Epithelial cell of proximal tubule (primary cell): ENCODE measurements around the gene EIF4G2.

DNA sequence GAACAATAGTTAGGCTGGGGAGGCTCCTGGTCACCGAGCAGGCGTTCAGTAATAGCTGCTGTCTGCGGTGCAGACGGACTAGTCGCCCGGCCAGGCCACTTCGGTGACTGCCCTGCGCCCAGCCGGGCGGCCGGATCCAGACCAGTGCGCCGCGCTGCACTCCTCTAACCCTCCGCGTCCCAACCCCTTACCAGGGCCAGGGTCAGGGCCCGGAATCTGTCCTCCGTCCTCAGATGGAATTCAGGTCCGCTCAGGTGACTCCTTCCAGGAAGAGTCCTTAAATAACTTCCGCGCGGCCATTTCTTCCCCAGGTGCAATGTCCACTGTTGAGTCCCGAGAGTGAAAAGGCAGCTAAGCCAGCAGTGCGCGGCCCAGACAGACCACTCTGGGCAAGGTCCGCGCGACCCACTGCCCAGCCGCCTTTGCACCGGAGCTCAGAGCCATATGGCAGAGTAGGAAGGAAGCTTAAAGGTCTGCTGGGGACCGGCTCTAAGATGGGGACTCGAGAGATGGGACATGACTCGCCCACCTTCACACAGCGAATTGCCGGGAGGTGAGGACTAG lies 1.7 kb upstream of the ADM start:
- RAMPAGE, long total RNA = no peak
- RRBS = 2% methylated on average over 10 of the region's 35 CpGs

DNA sequence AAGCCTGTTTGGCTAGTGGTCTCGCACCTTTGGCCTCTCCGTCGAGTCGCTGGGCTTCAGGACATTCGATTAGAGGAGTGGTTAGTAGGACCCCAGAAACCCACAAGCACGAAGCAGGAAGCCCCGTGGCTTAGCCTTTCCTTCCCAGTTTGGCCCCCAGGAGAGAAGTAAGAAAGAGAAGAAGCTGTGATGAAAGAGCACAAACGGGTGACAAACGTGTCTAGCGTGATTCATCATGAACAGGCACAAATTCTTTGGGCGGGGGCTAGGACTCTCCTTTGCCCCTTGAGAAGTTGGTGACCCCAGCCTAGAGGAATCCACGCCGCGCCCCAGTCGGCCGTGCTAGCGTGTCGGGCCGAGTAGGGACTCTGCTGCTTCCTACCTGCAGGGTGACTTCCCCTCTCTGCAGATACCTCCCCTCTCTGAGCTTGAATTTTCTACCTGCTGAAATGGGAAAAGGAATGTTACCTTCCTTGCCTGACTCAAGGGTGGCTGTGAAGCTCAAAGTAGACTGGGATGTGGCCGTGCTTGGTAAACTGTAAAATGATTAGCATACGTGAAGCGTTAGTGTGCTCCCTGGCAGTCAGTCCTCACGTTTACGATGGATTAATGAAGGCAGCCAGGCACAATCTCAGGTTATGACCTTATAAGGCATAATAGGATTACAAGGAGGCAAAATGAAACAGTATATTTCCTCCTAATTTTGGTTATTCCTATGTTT lies 1.0 kb upstream of the ADM start:
- RAMPAGE, long total RNA = no peak
- RRBS = no CpG with 5 or more reads among the region's 24 CpGs

- RAMPAGE, long total RNA = no peak
- RRBS = 22% methylated on average over 4 of the region's 20 CpGs
Observed at GRCh38 chr11:10455799-10456886, 1.1 kb downstream of the AMPD3 start.

- RAMPAGE, long total RNA = no peak
- RRBS = no CpG with 5 or more reads among the region's 9 CpGs
Observed at GRCh38 chr11:10467036-10467976, 12.2 kb downstream of the AMPD3 start.

- RAMPAGE, long total RNA = no peak
- RRBS = no CpG with 5 or more reads among the region's 2 CpGs
Observed at GRCh38 chr11:10566570-10567200, 1.8 kb downstream of the LYVE1 start.

- RAMPAGE, long total RNA = no peak
- RRBS = no CpG with 5 or more reads among the region's 5 CpGs
Observed at GRCh38 chr11:10580461-10581104, 12.1 kb upstream of the LYVE1 start.

DNA sequence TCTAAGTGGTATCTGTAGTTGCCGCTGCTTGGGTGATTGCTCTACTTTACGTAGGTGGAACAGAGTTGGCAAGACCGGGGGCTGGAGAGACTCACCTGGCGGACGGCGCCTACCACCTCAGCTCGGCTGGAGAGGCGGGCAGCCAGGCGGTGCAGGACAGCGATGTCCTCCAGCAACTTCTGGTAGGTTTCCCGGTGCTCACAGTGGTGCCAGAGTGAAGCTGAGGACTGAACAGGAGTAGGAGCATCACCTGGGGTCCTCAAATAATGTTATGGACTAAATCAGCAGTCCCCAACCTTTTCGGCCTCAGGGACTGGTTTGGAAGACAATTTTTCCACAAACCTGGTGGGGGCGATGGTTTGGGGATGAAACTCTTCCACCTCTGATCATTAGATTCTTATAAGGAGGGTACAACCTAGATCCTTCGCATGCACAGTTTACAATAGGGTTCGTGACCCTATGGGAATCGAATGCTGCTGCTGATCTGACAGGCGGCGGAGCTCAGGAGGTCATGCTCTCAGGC lies 34.6 kb upstream of the LYVE1 start:
- RAMPAGE, long total RNA = no peak
- RRBS = no CpG with 5 or more reads among the region's 18 CpGs

GRCh38 chr11:10638274-10638704 lies 55.3 kb downstream of the IRAG1 start:
- RAMPAGE, long total RNA = no peak
- RRBS = no CpG with 5 or more reads among the region's 3 CpGs

DNA sequence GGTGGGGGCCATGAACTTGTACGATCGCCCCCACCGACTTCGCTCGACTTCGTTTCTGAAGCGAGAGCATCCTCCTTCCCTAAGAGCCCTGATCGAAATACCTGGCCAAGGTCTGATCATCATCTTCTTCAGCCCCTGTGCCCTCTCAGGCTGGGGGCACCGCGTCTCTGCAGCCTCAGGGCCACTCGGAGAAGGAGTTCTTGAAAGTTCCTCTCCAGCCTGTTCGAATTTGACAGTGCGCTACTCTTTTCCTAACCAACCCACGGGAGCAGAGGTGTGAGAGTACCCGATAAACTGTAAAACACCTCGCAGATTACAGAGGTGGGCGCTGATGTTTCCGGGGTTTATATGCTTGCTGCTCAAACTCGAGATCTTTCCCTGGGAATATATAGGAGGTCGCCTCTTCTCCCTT lies 440 bp downstream of the CTR9 start:
- RAMPAGE, long total RNA = no peak
- RRBS = no CpG with 5 or more reads among the region's 20 CpGs

- RAMPAGE, long total RNA = no peak
- RRBS = no CpG with 5 or more reads among the region's 5 CpGs
Observed at GRCh38 chr11:10772898-10773336, 21.9 kb downstream of the CTR9 start.

GRCh38 chr11:10808336-10809033 lies at the start of gene EIF4G2:
EIF4G2 (minus strand) TSS chr11:10808926.
- RAMPAGE, long total RNA = start-site peak on the minus strand at chr11:10808922-10808928, 4,580 and 7,735 reads in 2 replicates
- RRBS = 3% methylated on average over 7 of the region's 63 CpGs

DNA sequence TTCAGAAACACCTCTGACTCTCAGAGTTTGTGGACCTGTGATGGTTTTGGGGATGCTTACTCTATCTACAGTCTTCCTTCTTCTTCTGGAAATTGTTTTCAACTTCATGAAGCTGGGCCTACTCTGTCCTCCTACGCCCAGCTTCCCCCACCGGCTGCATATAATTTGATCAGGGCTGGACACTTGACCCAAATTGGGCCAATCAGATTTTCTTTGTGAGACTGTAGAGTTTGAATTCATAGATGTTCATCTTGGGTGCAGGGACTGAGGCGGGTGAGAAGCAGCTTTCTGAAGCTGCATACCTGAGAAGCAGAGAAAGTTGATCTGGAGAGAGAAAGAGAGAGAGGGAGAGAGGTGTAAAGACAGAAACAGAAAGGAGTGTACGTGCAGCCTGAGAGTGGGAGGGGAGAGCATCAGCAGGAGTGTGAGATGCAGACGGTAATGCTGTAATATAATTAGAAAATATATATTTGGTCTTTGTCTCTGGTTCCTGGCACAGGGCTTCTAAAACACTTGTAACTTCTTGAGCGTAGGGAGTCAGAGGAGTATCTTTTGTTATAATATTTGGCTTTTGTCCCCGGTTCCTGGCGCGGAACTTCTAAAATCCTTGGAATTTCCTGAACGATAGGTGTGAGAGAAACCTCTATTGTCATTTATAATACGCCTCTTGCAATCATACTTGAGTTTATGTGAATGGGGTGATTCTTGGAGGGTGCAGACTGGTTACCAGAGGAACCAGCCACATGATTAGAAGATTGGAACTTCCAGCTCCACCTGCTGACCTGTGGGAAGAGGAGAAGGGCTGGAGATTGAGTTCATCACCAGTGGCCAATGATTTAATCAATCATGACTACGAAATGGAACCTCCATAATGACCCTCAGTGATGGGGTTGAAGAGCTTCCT lies 53.9 kb upstream of the ZBED5 start:
- RAMPAGE, long total RNA = no peak
- RRBS = no CpG with 5 or more reads among the region's 12 CpGs

- RAMPAGE, long total RNA = no peak
- RRBS = no CpG with 5 or more reads among the region's 7 CpGs
Observed at GRCh38 chr11:10932050-10932556, 74.2 kb upstream of the ZBED5 start.

DNA sequence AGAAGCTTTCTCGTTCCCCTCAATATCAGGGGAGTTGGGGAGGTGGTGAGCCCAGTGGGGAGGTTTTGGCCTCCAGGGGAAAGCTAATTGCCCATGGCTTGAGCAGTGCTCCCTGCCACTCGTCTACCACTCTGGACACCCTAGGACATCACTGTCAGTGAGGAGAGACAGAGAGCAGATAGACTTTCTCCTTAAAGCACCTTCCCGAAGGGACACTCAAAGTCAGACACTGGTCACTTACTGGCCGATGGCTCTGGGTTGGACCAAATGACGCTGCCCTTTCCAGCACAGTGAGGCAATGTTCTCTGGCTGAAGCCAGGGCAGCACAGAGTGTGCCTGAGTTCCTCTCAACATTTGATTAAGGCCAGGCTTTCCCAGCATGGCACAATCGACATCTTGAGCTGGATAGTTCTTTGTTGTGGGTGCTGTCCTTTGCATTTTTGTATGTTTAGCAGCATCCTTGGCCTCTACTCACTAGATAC lies 206.3 kb downstream of the CSNK2A3 start:
- RAMPAGE, long total RNA = no peak
- RRBS = no CpG with 5 or more reads among the region's 6 CpGs

GRCh38 chr11:11155557-11156431 lies 197.3 kb downstream of the CSNK2A3 start:
- RAMPAGE, long total RNA = no peak
- RRBS = 14% methylated on average over 3 of the region's 28 CpGs

DNA sequence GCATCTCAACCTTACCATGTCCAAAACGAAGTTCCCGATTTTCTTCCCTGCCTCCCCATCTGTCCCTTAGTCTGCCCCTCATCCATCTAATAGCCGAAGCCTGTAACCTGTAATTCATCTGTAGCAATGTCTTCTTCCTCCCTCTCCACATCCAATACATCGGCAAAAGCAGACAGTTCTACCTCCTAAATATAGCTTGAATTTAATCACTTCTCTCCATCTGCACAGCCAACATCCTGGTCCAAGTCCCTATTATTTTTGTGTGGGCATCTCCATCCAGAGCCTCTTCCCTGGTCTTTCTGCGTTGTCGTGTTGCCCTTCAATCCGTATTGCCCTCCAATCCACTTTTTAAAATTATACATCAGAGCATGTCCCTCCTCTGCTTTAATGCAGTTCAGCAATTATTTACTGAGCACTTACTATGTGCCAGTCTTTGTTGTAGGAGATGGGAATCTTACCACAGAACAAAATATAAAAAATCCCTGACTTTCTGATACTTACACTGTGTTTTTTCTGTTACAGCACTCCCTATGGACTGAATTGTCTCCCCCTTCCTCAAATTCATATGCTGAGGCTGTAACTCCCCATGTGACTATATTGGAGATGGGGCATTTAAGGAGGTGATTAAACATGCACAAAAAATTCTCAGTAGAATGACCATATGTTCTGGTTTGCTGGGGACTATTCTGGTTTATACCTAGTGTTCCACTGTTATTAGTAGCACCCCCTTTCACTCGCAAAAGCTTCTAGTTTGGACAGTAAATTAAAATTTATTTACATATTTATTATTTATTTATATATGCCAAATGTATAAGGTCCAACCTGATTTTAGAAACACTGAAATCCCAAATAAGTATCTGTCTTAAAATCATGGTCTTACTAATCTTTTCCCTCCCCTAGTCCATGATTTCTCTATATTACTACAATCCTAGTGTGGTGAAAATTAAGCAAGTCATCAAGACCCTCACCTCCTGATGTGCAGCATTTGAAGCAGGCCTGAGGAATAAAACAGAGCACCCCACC lies 2.0 kb upstream of the CSNK2A3 start:
- RAMPAGE, long total RNA = no peak
- RRBS = no CpG with 5 or more reads among the region's 8 CpGs

GRCh38 chr11:11449313-11449916 lies 96.4 kb upstream of the CSNK2A3 start:
- RAMPAGE, long total RNA = no peak
- RRBS = no CpG with 5 or more reads among the region's 4 CpGs

GRCh38 chr11:11461383-11461931 lies 108.4 kb upstream of the CSNK2A3 start:
- RAMPAGE, long total RNA = no peak
- RRBS = no CpG with 5 or more reads among the region's 10 CpGs

GRCh38 chr11:11622681-11623226 lies 949 bp upstream of the GALNT18 start:
- RAMPAGE, long total RNA = no peak
- RRBS = no CpG with 5 or more reads among the region's 6 CpGs

DNA sequence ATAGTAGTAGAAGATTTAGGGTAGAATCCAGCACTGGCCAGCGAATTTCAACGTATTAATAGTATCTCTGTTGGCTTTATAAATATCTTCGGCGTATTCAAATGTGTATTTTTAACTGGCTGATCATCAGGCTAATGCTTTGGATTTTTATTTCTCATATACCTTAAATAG lies 1.1 kb downstream of the USP47 start:
- RAMPAGE, long total RNA = no peak
- RRBS = no CpG with 5 or more reads among the region's 4 CpGs